HT-29 (cell line): ENCODE results near the genes LRRC32 and RSF1.

DNA sequence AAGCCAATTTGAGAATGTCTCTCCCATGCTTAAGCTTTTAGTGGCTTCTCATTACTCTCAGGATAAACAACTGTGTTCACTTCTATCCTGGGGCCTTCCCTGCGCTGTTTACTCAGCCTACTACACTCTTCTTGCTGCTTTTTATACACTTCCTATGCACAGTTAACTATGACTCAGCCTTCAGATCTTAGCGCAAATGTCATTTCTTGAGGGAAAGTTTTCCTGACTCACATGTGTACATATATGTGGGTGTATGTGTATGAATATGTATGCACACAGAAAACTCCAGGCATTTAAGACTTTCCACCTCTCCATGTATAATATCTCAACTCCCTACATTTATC, 9.8 kb downstream of the THAP12 start:
- RAMPAGE, long total RNA = no peak

DNA sequence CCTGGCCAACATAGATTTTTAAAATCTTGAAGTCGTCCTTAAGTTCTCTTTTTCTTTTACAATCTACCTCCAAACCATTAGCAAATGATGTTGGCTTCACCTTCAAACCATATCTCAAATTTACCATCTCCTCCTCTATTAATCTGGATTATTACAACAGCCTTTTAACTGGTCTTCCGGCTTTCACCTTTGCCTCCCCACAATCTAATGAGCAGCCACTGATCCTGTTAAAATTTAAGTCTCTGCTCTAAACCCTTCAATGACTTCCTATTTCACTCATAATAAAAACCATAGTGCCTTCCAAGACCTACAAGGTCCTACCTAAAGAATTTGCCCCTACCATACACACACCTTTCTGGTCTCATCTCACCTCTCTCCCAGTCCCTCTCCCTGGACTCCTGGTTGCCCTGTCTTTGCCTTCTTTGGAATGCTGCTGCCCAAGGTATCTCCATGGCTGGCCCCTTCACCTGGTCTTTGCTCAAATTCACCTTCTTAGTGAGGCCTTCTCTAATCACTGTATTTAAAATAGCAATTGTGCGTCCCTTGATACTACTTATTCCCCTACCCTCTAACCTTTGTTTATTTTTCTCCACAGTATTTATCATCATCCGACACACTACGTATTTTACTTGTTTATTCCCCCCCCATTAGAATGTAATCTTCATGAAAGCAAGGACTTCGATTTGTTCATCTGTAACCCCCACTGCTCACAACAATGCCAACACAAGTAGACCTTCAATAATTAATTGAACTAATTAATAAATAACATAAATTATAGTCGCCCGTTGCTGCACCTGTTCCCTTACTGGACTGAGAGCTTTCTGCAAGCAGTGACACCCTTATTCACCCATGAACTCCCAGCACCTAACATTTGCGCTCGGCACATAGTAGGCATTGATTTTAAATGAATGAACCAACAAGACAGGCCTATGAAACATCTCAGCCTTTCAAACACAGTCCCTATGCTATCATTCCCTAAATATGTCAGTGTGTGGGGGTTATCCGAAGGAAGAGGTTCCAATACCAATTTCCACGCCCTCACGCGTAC, 1.5 kb downstream of the THAP12 start:
- RAMPAGE, long total RNA = no peak

DNA sequence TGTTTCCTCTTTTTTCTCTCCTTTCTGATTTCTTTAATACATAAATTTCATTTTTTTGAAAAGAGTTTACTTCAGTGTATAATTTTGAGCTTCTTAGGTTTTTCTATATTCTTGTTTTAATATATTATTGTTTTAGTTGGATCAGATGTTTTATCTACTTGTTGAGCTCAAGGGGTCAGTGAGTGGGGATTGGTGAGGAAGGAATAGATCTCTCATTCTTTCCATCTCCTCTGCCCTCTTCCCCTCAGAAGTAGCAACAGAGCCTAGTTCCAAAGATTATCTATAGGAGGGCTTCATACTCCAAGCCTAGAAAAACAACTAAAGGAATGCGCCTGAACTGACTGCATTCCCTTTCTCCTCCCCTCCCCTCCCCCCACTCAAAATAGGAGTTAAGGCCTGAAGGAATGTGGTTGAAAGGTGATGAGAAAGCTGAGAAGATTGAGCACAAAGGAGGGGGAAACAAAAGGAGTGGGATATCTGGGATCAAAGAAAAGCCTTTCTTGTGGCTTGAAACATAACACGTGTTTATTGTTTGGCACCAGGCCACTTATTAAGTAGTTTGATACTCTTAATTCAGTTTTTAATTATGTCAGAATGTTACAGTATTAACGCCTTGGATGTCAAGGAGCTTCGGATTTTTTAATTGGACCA, 10.5 kb downstream of the EMSY start:
- RAMPAGE, long total RNA = no peak

DNA sequence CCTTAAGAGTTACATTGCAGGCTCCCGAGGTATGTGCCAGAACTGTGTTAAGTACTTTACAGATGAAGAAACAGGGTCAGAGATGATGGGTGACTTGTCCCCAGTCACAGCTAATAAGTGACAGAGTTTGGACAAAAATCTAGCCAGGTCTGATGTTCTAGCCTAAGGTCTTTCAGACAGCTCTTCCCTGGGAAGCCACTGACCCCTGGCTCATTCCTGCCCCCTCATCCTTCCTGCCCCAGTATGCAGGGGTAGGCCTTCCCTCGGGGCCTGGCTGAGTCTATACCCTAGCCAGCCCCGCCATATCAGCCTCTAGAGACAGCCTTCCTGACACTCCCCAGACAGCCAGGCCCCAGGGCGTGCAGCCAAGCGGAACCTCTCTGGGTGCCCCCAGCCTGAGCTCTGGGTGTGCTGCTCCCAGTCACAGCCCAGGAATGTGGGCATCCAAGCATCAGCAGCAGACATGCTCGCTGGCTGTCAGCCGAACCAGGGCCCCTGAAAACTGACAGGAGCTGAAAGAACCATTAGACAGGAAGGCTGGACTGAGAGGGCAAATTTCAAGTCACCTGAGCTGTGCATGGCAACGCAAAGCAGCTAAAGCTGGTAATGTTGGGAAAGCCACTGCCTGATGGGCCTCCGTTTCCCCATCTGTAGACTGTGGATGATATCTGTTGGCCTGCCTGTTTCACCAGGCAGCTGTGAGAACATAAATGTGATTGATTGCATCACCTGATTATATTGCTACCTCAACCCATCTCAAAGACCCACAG, 93.3 kb downstream of the LRRC32 start:
- RAMPAGE, long total RNA = no peak

GRCh38 chr11:76578358-76579336, 91.9 kb downstream of the LRRC32 start:
- RAMPAGE, long total RNA = no peak

- RAMPAGE, long total RNA = no peak
Measured at GRCh38 chr11:76588367-76589133, 82.0 kb downstream of the LRRC32 start.

DNA sequence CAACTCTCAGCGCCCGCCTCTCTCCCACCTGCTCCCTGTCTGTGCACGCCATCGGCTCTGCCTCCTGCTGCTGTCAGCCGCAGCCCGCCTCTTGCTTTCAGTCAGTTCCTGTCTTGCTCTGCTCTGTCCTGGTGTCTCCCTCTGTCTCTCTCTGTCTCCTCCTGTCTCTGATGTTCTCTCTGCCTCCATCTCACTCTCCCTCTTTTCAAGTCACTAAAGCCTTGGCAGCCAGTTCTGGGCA, 66.2 kb downstream of the LRRC32 start:
- RAMPAGE, long total RNA = no peak

- RAMPAGE, long total RNA = no peak
Measured at GRCh38 chr11:76670521-76671564, at the start of gene LRRC32. TSS of gene LRRC32 (minus strand) at chr11:76670747.

DNA sequence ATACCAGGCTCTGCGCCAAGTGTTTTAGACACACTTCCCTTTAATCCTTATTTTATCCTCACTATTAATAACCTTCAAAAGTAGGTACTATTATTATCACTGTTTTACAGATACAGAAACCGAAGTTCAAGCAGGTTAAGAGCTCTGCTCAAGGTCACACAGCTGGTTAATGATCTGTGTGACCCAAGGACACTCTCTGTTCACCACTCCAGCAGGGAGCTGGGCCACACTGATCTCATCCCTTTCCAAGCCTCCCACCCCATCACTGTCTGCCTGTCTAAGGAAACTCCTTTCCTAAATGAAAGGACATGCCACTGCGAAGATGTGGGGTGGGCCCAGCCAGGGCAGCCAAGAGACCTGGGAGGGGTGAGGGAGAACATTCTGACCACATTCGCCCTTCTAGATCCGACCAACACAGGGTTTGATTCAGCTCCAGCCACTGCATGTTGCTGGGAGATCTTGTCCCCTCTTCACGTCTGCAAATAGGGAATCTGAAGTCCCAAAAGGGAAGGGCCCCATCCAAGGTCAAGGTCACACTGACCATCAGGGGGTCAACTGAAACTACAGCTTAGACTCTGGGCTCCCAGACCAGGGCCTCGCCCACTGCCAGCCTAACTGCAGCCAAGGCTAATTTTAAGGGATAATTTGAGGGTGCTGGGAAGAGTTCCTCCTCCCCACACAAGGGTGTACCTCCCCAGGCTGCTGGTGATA, 17.1 kb upstream of the TSKU start:
- RAMPAGE, long total RNA = no peak

GRCh38 chr11:76791479-76792370, 8.6 kb downstream of the TSKU start:
- RAMPAGE, long total RNA = no peak

DNA sequence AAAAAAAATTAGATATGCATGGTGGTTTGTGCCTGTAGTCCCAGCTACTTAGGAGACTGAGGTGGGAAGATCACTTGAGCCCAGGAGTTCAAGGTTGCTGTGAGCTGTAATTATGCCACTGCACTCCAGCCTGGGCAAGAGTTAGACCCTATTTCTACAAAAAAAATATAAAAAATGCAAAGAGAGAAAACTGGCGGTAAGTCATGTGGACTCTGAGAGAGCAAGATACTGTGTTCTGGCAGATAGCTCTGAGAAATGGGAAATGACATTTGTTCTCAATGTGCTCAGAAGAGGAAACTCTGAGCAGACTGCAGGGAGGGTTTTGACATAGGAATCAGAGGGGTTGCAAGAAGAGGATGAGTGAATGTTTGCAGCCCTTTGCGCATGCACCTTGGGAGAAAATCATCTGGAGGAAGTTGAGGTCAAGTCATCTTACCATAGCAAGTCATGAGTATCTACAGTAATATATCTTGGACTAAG, 2.4 kb downstream of the ACER3 start:
- RAMPAGE, long total RNA = no peak

- RAMPAGE, long total RNA = no peak
Measured at GRCh38 chr11:77020762-77021577, 13.2 kb upstream of the B3GNT6 start.

- RAMPAGE, long total RNA = no peak
Measured at GRCh38 chr11:77172513-77172895, 44.5 kb downstream of the MYO7A start.

- RAMPAGE, long total RNA = no peak
Measured at GRCh38 chr11:77174920-77175539, 47.0 kb downstream of the MYO7A start.

DNA sequence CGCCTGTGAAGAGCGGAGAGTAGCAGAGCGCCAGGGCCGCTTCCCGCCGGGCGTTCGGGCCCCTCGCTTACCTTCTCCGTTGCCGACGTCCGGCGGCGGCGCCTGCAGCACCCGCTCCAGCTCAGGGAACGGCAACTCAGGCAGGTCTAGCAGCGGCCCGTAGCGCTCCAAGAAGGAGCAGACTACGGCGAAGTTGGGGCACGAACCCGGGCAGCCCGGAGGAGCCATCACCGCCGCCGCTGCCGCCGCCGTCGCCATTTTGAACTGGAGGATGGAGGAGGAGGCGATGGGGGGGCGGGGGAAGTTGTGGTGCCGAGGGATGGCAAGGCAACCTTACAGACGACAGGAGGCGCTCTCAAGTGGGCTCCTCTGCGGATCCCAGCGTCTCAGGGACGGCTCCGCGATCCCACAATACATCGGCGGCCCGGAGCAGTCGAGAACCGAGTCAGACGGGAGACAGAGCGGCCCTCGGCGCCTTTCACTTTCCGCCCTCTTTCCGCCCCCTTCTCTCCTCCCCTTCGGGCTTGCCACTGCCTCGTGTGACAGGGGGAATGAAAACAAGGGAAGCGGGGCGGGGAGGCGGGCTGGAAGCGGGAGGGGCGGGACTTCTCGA, at the start of gene RSF1:
Gene RSF1, minus strand, starts transcription at position 266 of the 613 bp plus-strand sequence.
- RAMPAGE, long total RNA = no peak

- RAMPAGE, long total RNA = no peak
Measured at GRCh38 chr11:77991020-77991454, 3.4 kb downstream of the INTS4 start.

DNA sequence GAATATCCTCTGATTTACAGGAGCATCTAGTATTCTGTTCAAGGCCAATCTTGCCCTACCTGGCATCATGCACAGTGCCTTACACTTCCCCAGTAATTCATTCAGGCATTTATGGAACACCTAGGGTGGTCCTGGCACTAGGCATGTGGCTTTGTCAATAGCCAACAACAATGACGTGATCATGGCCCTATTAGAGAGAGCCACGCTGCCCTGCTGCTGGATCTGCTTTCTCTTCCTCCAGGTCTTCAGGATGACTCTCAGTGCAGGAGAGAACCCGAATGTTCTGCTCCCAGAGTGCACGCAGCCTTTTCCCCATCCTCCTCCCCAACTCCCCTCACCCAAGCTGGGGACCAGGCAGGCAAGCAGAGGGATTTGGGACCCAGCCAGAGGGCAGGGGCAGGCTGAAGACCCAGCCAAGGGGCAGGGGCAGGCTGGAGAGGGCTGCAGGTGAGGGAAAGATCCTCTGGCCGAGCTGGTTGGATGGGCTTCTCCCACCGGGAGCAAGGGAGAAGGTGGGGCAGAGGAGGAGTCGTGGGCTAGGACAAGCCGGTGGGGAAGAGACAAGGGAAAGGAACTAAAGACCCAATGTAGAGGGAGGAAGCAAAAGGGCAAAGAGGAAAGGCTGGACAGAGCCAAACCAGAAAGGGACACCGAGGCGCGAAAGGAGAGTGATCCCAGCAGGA, 632 bp downstream of the KCTD14 start:
- RAMPAGE, long total RNA = no peak

DNA sequence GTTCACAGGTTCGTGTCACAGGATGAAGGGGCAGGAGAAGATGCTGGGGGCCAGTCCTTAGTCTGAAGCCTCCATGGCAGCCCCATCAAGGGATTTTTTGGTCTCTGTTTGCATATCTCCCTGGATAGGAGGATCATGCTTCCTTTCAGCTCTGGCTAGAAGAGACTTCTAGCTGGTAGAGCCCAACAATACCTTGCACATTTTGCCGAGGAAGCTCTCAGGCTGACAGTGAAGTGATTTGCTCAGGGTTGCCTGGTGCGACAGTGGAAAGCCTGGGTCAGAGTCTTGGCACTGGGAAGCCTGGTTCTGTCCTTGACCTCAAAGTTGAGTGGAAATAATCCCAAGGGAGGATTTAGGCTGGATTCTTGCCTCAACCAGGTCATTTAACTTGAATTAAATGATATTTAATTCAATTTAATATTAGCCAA, 24.3 kb upstream of the ALG8 start:
- RAMPAGE, long total RNA = no peak

DNA sequence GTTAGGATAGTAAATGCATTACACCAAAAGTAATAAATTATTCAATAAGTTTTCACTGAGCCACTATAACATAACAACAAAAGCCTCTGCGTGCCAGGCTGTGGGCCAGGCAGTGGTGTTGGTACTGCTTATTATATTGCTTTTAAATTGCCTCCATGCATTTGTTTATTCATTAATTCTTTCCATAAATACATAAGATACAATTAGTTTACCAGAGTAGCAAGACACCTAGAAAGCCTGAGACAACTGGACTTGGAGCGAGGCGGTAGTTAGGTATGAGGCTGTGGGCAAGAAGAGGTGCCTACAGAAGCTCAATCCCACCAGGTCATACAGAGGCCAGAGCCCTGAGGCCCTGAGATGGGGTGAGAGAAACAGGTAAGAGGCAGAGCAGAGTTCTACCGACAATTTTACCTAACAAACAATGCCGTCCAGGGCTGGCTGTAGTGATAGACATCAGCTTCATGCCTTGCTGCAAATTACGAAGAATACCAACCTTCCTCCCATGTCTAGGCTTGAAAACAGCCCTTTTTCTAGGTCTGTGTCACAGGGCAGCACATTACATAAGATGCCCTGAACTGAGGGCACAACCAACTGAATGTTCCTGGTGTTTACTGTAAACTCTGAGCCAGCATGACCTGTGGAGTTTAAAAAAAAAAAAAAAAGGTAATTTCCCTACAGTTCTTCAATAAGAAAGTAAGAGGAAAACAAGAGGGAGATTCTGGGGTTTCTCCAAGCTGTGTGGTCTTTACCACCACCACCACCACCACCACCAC, 105.9 kb downstream of the GAB2 start:
- RAMPAGE, long total RNA = no peak

DNA sequence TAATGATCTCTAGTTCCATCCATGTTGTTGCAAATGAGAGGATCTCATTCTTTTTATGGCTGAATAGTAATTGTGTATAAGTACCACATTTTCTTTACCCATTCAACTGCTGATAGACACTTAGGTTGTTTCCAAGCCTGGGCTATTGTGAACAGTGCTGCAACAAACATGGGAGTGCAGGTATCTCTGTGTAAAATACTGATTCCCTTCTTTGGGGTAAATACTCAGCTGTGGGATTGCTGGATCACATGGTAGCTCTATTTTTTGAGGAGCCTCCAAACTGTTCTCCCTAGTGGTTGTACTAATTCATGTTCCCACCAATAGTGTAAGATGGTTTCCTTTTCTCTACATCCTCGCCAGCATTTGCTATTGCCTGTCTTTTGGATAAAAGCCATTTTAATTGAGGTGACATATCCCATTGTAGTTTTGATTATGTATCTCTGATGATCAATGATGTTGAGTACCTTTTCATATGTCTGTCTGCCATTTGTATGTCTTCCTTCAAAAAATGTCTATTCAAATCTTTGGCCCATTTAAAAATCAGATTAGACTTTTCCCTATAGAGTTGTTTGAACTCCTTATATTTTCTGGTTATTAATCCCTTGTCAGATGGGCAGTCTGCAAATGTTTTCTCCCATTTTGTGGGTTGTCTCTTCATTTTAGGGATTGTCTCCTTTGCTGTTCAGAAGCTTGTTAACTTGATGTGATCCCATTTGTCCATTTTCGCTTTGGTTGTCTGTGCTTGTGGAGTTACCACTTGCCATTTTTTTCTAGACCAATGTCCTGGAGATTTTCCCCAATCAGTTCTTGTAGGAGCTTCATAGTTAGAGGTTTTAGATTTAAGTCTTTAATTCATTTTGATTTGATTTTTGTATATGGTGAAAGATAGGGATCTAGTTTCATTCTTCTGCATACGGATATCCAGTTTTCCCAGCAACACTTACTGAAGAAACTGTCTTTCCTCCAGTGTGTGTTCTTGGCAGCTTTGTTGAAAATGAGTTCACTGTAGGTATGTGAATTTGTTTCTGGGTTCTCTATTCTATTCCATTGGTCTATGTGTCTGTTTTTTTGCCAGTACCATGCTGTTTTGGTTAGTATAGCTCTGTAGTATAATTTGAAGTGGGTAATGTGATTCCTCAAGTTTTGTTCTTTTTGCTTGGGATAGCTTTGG, 82.7 kb downstream of the GAB2 start:
- RAMPAGE, long total RNA = no peak